Colon Carcinoma Metastatic in the Brain (tissue), 2 donors: ENCODE measurements around a stretch of chr7.

DNA sequence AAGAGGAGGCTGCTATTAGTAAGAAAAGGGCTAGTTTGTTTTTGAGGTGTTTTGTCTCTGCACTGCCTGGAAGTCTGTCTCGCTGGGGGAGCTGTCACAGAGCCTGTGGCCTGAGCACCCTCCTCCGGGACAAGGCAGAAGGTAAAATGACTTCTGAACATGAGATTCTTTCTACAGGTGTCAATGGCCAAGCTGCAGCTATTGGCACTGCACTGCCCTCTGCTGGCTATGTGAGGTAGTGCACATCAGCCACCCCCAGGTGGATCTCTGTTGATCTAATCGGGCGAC is 21.0 kb downstream of the UPP1 start:
- PRO-cap, 2 experiments = no peak in any of the 2 experiments

DNA sequence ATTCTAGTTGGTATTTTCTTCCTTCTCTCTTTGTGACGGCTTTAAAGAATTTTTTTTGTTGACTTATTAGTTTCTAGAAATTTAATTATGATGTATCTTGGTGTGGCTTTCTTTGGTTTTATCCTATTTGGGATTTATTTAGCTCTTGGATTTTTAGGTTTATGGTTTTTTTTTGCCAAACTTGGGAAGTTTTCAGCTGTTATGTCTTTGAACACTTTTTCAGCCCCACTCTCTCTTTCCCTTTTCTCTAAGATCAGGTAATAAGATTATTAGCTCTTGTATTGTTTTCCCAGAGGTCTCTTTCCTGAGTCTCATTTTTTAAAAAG is 325.5 kb downstream of the ABCA13 start:
- PRO-cap, 2 experiments = no peak in any of the 2 experiments

GRCh38 chr7:49774496-49774971 is 1.1 kb downstream of the VWC2 start:
- PRO-cap, 2 experiments = no peak in any of the 2 experiments

DNA sequence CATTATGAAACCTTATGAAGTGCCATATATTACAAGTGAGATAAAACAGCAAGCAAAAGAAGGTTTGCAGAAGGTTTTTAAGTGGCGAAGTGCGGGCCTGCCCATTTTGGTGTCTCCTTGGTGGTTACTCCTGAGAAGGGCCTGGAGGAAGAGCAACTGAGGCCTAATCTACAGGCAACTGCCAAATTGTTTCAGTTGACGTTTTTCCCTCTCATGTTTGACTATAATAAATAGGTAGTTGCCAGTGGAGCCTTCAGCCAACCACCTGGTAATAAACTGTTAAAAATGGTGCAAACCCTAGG is 3.6 kb downstream of the IKZF1 start:
- PRO-cap, 2 experiments = no peak in any of the 2 experiments

- PRO-cap, 2 experiments = no peak in any of the 2 experiments
These were observed 58.1 kb downstream of the IKZF1 start for GRCh38 chr7:50362309-50363235.

DNA sequence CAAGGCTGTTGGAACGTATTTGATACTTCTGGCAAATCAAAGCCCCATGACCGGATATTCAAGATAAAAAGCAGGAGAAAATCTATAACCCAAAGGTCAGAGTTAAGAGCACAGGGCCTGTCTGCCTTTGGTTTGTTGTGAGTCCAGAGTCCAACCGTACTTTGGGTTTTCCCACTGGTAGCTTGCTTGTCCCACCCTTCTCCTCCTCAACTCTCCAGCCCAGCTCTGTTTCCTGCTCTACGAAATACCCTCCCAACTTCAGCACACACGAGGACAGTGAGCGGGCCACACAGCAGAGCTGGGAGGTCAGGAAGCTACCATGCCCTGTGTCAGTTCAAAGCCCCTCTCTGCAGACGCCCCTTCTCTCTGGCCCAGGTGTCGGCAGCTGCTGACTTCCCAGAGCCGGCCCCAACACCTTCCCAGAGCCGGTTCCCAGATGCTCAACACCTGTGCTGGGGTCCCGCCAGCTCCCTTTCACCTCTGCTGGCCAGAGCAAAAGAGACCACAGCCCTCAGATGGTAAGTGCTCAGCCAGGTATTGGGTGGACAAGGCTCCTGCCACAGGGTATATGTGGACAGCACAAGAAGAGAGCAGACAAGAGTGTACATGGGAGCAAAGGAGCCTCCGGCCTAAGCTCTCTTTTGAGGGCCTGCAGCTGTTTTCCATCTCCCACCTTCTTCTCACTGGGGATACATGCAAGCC is 50.0 kb upstream of the DDC start:
- PRO-cap, 2 experiments = no peak in any of the 2 experiments

DNA sequence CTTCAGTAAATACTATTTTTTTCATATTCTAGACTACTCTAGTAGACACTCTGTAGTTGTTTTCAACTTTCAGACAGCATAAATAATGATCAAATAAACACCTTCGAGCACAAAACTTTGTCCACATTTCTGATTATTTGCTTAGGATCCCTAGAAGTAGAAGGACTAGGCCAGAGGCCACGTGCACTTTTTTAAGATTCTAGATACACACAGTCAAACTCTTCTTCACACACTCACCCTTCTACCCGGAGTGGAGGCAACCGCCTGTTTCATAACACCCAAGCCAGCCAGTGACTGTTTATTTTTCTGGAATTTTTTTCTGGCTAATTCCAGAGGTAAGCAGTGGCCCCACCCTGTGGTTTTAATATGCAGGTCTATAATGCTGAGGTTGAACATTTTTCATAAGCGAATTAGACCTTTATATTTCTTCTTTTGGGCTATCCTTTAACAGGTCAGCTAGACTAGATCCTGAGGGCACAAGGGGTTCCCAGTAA is 76.4 kb downstream of the GRB10 start:
- PRO-cap, 2 experiments = no peak in any of the 2 experiments

- PRO-cap, 2 experiments = no peak in any of the 2 experiments
These were observed 74.4 kb downstream of the GRB10 start for GRCh38 chr7:50708220-50708683.

- PRO-cap, 2 experiments = no peak in any of the 2 experiments
These were observed 10.9 kb upstream of the COBL start for GRCh38 chr7:51327521-51327865.

- PRO-cap, 2 experiments = no peak in any of the 2 experiments
These were observed 40.6 kb upstream of the COBL start for GRCh38 chr7:51356927-51357797.

GRCh38 chr7:52936304-52936550 is 99.2 kb upstream of the POM121L12 start:
- PRO-cap, 2 experiments = no peak in any of the 2 experiments

DNA sequence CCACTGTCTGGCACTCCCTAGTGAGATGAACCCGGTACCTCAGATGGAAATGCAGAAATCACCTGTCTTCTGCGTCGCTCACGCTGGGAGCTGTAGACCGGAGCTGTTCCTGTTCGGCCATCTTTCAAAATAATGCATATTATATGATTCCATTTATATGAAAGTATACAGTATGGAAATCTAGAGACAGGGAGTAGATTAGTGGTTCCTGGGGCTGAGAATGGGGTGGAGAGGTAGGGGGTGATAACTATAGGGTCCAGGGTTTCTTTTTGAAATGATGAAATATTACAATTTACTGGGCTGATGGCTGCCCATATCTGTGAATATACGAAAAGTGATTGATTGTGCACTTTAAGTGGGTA is 3.2 kb upstream of the POM121L12 start:
- PRO-cap, 2 experiments = no peak in any of the 2 experiments

DNA sequence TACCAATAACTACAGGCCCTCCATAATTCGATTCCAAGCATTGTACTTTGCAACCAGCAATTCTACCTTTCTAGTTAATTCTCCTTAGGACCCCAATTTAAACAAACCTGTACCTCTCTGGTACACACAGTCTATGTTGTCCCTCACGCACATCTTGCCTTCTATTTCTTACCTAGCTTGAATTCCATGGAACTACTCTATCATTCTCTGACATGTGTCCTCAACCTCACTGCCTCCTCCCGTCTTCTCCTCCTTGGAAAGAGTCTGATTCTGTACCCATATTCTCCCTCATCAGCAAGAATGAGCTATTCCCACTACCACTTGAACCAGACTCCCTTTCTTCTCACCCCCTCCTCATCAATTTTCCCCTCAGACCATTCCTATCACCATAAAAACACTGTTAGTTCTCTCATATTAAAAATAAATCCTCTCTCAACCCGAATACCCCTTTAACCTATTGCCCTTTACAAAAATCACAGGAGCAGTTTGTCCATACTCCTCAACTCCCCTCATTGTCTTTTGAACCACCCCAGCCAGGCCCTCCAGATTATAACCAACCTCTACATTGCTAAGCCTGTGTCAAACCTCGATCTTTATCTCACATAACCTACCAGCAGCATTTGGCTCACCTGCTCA is 12.1 kb downstream of the SEC61G start:
- PRO-cap, 2 experiments = no peak in any of the 2 experiments

DNA sequence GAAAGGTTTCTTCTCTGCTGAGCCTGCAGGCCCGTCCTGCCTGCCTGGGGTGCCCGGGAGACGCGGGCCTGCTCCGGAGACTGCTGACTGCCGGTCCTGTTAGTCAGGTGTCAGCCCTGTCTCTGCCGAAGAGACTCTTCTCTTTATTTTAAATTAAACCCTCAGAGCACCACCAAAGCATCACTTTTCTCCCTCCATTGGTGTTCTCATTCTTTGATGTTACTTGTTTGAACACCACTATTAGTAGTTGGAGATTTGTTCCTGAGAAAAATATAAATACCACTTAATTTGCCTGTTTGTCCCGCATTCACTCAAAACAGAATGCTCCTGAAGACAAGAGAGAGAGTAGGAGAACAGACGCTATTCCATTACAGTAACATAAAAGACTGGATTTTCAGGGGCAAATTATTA is 2.4 kb downstream of the EGFR start:
- PRO-cap, 2 experiments = no peak in any of the 2 experiments

DNA sequence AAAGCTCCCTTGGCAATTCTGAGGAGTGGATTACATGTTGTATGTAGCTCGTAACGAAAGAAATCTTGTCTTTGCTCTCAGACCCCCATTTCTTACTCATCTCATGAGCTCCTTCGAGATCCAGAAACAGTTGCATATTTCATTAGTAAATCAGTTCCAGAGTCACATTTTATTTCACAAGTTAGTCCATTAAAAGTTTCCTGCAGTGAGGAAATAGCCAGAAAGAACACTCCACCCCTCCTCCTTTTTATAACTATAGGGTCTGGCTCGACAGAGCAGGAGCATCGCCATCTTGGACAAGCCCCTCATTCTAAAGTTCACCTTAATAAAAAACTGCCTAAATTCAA is 7.3 kb downstream of the EGFR start:
- PRO-cap, 2 experiments = no peak in any of the 2 experiments

DNA sequence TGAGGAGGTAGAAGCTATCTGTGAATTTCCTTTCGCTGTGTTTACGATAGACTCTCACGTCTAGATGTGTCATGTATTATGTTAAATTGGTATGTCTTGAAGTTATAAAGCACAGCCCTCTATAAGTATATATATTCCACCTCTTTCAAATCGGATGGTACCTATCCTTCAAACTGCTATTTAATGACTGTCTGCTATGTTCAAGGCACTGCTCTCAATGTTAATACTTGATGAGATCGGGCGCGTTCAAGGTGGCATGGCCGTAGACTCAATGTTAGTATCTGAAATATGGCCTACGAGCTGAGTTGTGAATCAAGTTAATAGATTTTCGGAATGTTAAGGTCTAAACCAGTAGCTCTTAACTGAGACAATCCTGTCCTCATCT is 24.0 kb downstream of the EGFR start:
- PRO-cap, 2 experiments = no peak in any of the 2 experiments

GRCh38 chr7:55043531-55044148 is 24.8 kb downstream of the EGFR start:
- PRO-cap, 2 experiments = no peak in any of the 2 experiments

DNA sequence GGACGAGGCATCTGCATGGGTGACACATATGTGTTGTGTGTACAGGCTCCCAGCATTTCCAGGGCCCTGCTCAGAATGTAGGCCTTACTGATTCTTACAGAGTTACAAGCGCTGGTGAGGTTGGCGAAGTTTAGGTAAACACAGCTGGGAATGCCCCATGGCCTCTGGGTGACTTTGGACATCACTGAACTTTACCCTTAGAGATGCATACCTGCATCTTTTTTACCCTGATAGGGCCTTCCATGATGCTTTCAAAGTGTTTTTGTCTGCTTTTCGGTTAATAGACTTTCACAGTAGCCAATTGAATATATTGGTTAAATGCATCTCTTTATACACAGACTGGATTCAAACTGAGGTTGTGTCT is 29.4 kb downstream of the EGFR start:
- PRO-cap, 2 experiments = no peak in any of the 2 experiments

- PRO-cap, 2 experiments = no peak in any of the 2 experiments
These were observed 37.8 kb downstream of the EGFR start for GRCh38 chr7:55056070-55057498.

DNA sequence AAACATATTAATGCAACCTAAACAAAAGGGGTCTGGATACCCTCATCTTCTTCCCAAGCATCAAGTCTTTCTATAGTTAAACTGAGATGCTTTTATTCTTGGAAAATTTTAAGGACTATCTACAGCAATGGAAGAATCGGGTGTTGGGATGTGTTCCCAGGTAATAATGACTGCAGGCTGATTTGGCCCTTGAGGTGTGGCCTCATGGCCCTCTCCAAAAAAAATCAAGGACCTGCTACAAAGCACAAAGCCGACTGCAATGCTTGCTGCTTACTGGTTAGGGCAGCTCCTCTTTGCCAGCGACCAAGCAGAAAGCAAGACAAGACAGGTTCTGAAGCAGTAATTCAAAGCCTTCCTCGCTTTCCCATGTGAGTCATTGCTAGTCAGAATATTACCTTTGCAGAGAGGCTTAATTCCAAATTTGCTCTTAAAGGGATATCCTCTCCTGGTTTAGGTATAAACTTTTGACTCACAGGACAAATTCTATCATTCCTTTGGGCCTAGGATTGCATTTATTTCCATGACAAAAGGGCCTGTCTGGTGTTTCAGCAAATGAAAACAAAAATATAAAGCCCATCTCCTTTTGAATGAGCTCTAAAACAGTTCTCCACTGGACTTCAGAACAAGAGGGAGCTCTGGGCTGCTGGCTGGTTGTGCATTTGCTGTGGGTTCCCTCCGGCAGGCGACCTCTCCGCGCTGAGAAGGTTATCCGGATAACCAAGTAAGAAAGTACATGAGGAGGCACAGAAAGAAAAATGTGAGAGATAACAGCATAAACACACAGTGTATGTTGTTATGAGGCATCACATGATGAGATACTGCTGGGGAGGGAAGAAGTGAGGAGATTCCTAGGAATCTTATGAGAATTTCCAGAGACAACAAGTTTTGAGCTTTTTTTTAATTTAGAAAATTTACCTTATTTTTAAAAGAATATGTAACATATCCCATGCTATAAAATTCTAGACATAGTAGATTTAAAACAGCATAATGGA is 90.7 kb downstream of the EGFR start:
- PRO-cap, 2 experiments = no peak in any of the 2 experiments